Measurements from ENCODE around the gene TMPO.

DNA sequence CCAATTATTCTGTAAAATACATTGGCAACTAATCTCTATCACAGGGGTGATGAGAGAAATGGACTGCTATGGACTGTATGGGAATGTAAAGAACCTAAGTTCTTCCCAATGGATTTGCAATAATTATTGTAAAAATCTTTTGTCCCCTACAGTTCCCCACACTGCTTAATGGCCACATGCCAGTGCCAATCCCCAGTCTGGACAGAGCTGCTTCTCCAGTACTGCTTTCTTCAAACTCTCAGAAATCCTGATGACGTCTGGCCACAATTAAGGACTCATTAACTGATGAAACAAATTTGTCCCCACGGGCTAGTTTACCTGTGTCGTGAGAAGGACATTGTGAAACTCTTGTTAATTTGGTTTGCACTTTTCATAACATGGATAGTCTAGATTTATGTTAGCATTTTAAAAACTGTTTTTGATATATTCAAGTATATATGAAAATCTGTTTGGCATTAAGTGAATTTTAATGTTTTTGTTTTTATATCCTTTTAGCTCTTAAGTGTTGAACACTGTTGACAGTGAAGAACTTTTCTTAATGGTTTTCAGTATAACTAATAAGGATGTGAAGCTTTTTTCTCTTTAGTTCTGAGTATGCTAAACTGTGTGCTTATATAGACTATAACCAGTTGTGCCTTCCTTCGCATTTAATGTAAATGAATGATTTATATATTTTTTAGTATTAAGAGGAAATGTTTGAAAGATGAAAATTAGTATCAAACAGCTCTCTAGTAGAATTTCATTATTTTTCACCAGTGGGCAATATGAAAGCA, 72.9 kb downstream of the ELK3 start:
- PRO-cap = no peak

DNA sequence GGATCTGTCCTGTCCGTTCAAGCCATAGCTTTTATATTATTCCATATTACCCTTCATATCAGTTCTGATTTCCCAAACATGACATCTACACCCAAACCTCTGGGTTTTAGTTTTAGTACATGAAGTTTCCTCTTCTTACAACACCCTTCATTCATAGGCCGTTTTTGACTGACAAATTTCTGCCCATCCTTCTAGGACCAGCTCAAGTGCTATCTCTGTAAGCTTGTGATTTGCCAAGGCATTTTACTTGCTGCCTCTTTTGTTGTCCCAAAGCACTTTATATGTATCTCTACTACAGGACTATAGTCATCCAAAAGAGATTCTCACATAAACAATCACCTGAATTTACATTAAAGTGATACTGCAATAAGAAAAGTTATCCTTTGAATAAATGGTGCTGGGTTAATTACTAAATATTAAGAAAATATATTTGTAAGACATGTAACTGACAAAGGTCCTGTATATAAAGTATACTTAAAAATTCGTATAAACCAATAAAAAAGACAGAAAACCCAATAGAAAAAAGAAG, 91.0 kb downstream of the CDK17 start:
- PRO-cap = no peak

- PRO-cap = no peak
Measured at GRCh38 chr12:96330057-96330685, 70.1 kb downstream of the CDK17 start.

DNA sequence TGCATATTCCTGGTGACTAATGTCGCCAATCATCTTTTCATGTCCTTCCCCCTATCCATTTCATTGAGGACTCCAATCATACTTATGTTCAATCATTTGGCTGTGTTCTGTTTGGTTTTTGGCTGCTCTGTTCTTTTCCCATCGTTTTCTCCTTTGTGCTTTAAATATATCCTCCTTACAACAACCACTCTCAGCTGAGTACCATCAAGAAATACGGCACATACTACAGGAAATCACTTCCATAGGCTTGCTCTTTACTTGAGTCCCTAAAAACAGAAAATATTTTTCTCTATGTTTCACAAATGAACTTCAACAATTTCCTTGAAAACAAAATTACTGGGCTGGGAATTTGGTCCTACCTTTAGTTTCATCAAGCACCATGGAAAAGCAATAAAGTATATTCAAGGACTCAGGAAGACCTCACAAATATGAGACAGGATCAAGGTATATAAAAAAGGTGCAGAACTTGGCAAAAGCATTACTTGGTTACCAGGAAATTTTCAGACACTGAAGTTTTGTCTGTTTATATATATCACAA, 35.7 kb downstream of the CDK17 start:
- PRO-cap = no peak

GRCh38 chr12:96400793-96401843, 879 bp upstream of the CDK17 start:
- PRO-cap = no peak

DNA sequence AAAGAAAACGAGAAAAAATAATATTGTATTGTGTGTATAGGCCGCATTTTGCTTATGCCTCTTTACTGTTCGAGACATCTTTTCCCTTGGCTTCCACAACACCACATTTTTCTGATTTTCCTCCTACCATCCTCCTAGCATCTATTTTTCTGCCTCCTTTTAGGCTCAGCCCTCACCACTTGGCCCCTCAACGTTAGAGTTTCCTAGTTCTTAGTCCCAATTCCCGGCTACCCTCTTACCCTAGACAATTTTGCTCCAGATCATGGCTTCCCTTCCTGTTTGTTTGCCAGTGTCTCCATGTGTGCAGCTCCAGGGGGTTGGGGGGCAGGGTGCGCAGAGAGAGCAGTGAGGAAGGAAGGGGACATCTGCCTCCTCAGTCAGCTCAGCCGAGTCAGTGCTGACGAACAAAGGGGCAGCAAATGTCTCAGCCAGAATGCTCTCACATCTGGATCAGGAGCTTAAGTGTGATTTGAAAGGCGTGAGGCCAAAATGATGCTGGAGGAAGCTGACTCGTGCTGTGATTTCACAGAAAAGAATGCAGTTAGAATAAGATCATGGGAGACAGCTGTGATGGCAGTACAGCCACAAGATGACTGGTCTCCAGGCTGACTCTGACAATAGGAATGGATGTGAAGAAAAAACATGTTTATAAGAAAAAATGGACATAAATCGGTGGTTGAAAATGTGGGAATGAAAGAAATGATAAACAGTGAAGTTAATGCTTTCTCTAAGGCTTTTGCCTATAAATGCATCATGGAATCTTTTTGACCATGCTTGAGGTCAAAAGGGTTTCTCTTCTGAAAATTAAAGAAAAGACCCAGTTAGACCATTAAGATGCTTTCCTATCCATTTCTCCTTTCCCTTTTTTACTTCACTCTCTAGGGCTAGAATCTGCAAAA, 27.1 kb upstream of the CDK17 start:
- PRO-cap = no peak

DNA sequence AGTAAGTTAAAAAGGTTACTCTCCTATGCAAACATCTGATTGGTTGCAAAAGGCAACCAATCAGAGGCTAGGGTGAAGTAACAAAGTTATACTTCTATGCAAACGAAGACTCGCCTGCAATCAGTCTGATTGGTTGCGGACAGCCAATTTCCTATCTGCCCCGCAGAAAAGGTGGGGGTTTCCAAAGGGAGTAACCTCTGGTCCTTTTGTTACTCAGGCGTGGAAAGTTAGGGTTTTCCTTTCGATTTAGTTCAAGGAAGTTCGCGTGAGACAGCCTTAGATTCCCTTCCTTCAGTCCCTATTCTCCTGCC, 208.0 kb upstream of the NEDD1 start:
- PRO-cap = no peak

DNA sequence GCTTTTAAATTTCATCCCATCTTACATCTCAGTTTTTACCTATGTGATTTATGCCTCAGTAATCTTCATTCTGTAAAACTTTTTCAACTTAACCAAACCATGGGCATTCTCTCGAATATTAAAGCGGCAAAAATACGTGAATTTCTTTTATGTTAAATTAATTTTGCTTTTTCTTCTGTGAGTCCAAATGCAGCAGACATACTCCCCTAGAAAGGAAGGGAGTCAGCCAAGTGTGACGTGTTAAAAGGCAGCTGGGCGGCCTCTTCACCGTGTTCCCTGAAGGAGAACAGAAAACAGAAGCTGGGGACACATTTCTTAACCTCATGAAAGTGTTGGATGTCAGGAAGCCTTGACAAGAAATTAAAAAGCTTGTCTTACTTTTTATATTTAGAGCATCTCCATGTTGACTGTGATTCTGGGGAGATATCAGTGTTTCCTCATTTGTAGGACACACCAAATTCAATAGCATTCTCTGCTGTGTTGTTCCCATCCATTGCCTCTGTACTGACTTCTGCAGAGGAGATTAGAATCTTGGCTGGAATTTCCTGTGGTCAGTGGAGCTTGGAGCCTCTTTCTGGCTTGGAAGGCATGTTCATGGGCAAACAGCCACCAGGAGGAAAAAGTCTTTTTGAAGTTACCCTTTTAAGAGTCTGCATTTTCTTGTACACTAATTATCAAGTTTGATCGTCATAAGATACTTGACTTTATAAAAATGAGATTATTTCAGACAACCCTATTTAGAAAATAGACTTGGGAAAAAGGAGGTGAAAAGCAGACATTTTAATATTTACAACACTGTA, 649.3 kb downstream of the NEDD1 start:
- PRO-cap = no peak

DNA sequence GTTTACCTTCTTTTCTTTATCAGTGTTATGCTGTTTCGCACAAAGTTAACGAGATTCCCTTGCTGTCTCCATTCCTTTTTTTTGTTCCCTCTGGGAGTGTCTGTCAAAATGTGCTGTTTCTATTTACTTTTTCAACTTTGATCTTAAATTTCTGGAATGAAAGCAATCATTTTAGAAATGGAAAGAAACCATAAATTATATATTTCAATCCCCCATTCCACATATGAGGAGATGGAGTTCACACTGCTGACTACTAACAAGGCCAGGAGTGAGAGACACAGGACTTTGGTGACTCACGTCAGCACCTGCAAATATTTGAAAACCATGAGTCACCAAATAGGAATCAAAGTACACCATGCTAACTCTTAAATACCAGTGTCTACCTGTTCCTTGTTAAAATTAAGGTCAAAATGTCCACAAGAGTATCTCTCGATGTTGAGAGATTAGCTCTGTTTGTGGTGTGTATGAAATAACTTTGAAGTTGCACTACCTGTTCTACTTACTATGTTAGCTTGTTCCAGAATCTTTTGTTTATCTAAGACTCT, 661.5 kb downstream of the NEDD1 start:
- PRO-cap = no peak

DNA sequence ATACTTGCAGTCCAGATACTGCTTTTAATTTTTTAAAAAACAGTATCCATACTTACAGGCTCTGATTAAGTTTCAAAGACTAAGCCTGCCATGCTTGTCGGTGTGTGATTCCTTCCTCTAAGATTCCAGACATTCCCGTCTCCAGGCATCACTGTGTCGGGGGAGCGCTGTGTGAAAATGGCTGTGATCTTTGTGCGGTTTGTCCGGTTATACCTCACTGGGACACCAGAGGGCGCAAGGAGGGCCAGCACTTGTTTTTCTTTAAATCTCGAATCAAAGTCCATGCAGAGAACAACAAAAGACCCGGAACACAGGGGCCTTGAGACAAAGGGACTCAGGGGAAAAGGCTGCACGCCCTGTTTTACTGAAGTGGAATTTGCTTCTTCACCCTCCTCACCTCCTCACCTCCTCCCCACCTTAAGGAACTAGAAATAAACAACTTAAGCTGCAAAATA, 24.4 kb upstream of the TMPO start:
- PRO-cap = bidirectional peak, plus-strand start at position 322 of the sequence, minus-strand start at position 194 of the sequence

- PRO-cap = bidirectional peak, plus-strand start at chr12:98515617, minus-strand start at chr12:98515474; bidirectional peak, plus-strand start at chr12:98516138, minus-strand start at chr12:98516044; bidirectional peak, plus-strand start at chr12:98516296, minus-strand start at chr12:98516214
Measured at GRCh38 chr12:98515562-98516238, at the start of gene TMPO. Gene TMPO (plus strand): TSS chr12:98515590.

DNA sequence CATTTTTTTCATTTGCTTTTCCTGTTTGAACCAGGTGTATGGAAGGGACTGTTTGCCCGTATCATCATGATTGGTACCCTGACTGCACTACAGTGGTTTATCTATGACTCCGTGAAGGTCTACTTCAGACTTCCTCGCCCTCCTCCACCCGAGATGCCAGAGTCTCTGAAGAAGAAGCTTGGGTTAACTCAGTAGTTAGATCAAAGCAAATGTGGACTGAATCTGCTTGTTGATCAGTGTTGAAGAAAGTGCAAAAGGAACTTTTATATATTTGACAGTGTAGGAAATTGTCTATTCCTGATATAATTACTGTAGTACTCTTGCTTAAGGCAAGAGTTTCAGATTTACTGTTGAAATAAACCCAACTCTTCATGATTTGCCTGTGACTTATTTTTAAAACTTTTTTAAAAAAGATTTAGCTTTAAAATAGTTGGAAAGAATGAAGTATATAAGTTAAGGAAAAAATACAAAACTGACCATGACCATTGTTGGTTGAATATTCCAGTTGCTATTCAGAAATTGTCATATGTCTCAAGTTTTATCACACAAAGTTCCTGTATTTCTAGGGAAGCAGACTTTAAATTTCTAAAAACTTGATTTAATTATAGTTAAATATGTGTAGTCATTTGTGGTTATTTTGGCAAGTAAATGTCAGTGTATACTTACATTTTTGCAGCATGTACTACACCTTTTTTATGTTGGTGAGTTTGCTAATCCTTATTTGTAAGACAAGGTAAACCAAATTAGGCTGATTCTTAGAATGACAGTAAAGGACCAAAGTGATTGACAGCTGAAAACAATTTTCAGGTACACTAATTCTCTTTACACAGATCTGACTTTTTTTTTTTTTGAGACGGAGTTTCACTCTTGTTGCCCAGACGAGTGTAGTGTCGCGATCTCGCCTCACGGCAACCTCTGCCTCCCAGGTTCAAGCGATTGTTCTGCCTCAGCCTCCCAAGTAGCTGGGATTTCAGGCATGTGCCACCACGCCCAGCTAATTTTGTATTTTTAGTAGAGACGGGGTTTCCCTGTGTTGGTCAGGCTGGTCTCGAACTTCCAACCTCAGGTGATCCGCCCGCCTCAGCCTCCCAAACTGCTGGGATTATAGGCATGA, 8.2 kb downstream of the SLC25A3 start:
- PRO-cap = no peak

DNA sequence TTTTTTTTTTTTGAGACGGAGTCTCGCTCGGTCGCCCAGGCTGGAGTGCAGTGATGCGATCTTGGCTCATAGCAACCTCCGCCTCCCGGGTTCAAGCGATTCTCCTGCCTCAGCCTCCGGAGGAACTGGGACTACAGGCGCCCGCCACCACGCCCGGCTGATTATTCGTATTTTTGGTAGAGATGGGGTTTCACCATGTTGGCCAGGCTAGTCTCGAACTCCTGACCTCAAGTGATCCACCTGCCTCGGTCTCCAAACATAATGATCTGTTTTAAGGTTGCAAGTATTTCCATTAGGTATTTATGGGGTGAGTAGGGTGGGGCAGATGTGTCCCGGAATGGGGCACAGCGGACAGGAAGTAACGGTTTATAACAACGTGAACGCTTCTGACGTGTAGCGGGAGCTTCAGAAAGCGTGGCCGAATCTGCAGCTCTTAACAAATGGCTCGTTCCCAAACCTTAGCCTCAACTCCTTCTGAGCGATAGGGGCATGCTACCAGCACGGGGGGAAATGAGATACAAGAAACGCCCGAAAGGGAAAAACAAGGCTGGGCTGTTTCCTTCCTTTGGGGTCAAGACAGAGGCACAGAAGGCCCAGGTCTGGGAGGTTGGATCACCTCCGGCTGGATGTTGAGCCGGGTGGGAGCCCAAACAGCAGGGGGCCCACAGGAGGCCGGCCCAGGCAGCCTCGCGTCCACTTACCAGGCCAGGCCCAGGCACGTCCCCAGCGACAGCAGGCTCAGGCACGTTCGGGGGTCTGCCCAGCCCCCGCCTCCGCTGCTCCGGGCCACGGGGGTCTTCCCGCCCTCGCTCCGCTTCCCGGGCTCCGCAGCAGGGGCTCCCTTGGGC, 542 bp downstream of the IKBIP start:
- PRO-cap = no peak

- PRO-cap = no peak
Measured at GRCh38 chr12:98646332-98646746, 1.2 kb downstream of the APAF1 start.

DNA sequence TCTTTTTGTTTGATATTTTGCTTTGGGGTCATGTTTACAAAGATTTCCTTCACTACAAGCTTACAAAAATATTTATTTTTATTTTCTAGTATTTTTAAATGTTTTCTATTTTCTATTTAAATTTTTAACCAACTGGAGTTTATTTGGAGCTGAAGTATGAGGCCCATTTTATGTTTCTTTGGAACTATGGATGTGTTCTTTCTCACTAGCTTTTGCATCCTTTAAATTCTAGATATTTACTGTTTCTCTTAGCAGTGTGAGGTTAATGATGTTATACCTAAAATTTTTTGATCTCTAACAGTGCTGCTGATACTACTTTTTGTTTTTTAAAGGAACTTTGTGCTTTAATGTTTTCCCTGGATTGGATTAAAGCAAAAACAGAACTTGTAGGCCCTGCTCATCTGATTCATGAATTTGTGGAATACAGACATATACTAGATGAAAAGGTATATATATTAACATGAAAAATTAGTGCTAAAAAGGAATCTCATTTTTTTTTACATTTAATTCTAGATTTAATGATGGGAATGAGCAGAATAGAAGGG, 25.6 kb downstream of the APAF1 start:
- PRO-cap = no peak

GRCh38 chr12:99154450-99155072, 493.0 kb upstream of the GARIN6 start:
- PRO-cap = no peak

DNA sequence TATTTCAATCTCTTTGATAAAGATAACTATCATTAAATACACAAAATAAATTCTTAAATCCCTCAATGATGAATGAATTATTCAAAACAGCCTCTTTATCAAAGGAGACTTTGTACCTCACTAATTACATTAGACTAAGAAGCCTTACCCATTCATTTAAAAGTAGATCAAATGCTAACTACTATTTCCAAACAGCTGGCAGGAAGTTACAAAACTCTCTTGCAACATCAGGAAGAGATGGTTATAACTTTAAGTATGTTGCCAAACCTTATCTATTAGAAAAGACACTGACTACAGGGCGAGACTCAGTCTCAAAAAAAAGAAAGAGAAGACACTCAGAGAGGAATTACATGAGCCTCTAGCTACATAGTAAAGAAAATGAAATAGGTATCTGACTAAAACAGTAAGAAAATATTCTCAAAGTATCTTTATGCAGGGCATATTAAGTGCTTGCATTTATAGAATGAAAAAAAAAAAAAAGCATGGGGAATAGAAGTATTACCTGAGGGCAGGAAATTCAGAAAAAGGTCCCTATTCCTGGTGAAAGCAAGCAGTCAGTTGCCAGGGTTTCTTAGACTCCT, 14.5 kb downstream of the BLTP3B start:
- PRO-cap = no peak

DNA sequence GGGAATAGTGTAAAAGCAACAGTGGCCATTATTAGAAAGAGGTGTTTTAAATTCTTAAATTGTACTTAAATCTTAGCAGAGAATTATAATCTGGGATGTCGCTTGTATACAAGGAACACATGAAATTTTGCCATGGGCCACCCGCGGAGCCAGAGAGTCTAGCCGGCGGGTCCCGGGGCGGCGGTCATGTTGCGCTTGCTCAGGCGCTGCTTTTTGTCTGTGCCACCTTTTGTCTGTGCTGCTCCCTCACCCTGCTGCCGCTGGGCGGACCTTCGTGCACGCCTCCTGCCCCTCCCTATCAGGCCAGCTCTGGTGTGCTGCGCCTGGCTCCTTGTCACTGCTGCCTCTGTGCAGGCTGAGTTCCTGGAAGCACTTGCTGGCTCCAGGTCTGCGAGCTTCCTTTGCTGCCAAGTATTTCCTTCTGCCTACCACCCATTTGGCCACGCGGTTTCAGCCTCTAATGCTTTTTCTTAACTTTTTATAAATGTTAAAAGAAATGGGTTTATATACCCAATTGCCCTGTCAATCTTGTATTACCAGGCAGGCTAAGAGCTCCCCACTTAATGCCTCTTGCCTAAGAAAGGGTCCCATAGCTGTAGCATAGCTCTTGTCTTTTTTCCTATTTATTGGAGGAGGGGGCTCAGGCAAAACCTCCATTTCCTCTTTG, 21.3 kb upstream of the BLTP3B start:
- PRO-cap = bidirectional peak, plus-strand start at position 340 of the sequence, minus-strand start at position 237 of the sequence

DNA sequence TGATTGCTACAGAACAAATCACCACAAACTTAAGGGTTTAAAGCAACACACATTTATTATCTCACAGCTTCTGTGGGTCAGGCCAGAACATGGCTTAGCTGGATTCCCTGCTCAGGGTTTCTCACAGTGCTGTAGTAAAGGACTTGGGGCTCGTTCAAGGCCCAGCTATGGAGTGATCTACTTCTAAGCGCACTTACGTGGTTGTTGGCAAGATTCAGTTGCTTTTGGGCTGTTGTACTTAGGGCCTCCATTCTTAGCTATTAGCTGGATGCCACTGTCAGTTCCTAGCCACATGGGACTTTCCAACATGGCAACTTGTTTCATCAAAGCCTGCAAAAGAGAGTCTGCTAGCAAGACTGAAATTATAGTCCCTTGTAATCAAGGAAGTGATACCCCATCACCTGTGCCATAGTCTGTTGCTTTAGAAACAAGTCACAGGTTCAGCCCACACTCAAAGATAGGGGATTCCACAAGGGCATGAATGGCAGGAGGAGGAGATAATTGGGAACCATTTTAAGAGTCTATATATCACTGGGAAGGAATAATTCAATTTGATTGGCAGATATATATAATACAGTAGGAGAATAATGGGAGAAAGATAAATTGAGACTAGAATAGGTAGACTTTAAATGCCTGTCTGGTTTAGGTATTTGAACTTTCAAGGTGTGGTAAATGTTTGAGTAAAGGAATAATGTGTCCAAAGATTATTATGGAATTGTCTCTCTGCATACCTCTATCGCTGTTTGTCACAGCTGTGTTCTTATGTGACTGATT, 27.1 kb upstream of the SLC17A8 start:
- PRO-cap = no peak

DNA sequence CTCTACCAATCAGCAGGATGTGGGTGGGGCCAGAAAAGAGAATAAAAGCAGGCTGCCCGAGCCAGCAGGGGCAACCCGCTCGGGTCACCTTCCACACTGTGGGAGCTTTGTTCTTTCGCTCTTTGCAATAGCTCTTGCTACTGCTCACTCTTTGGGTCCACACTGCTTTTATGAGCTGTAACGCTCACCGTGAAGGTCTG, 42.7 kb upstream of the NR1H4 start:
- PRO-cap = no peak

Data from type B pancreatic cell (in vitro differentiated cells).